ENCODE data around the genes HEXB and POC5.

- RRBS = no CpG with 5 or more reads among the region's 4 CpGs
Measured at GRCh38 chr5:73564657-73564860, 880 bp downstream of the ANKRA2 start.

DNA sequence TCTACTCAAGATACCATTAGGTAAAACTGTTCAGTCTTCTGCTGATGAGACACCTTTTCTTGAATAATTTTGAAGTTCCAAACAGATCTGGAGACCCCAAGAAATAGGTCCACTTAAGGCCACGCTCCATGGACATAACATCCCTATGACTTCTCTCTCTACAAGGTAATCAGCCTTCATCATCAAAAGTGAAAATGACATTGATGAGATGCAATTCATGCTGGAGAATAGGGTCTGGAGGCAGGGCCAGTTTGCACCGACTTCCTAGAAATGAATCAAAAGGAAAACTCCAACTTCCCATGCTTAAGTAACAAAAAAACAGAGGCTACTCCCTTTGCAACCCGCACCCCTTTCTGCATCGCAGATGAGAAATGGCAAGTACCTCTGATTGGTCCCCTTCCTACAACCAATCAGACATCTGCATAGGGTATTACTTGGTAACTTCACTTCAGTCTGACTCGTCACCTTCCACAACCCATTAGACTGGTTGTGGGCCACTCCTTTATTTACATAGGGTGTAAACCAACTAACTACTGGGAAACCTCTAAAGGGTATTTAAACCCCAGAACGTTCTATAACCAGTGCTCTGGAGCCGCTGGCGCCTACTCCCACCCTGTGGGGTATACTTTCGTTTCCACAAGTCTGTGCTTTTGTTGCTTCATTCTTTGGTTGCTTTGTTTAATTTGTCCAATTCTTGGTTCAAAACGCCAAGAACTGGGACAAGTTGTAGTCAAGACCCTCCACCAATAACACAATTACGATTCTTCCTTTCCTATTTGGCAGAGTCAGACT is 477.1 kb downstream of the ARHGEF28 start:
- RRBS = no CpG with 5 or more reads among the region's 11 CpGs

- RRBS = no CpG with 5 or more reads among the region's 8 CpGs
Measured at GRCh38 chr5:74192790-74193242, 447.7 kb downstream of the ENC1 start.

DNA sequence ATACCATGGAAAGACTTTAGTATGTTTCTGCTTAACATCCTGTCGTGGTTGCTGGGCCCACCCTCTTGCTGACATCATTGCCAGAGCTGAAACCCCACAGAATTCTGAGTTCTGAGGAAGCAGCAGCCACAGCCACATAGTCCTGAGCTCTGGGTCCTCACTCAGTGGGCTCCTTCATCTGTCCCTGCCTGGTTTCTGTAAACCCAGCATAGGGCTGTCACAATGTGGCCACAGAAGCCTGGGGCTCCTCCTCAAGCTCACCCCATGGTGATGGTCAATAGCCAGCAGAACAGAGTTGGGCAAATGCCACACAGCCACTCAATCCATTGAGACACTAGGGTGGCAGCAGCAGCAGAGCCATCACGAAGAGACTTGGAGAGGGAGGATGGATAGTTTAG is 441.4 kb downstream of the ENC1 start:
- RRBS = no CpG with 5 or more reads among the region's 2 CpGs

DNA sequence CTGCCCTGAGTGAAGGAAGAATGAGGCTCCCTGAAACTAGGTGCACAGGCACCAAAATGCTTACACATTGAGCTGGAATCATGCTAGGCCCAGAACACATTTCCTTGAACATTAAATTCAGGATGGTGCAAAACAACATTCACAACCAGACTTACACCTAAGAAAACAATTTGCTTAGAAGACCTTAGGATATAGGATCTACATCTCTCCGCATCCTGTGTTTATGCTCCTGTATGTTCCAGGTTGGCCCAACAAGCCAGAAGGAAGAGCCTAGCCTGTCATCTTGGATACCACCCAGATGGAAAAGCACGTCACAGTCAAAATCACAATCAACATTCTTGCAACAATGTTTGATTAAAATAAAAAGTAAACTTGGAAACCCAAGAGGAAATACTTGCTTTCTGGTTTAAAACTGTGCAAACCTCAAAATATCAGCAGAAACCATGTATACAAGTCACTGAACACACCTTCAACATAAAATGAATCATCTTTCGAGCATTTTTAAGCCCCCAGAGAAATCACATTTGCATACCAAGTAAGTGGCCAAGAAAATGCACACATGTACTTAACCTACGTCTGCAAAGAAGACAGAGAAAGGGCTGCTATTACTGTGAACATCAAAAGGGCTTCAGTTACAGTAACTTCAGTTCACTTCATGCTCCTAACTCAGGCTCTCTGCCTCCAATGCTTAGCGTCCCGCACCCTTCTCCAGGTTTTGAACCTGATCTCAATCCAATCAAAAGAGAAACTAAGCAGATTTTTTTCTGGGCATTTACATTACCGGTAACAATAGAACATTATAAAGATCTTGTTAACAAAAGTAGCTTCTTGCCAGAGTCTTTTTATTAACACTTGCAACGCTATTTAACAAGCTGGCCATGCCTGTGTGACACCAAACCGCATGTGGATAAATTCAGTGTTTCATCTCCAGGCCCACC is 1.5 kb downstream of the ENC1 start:
- RRBS = no CpG with 5 or more reads among the region's 9 CpGs

DNA sequence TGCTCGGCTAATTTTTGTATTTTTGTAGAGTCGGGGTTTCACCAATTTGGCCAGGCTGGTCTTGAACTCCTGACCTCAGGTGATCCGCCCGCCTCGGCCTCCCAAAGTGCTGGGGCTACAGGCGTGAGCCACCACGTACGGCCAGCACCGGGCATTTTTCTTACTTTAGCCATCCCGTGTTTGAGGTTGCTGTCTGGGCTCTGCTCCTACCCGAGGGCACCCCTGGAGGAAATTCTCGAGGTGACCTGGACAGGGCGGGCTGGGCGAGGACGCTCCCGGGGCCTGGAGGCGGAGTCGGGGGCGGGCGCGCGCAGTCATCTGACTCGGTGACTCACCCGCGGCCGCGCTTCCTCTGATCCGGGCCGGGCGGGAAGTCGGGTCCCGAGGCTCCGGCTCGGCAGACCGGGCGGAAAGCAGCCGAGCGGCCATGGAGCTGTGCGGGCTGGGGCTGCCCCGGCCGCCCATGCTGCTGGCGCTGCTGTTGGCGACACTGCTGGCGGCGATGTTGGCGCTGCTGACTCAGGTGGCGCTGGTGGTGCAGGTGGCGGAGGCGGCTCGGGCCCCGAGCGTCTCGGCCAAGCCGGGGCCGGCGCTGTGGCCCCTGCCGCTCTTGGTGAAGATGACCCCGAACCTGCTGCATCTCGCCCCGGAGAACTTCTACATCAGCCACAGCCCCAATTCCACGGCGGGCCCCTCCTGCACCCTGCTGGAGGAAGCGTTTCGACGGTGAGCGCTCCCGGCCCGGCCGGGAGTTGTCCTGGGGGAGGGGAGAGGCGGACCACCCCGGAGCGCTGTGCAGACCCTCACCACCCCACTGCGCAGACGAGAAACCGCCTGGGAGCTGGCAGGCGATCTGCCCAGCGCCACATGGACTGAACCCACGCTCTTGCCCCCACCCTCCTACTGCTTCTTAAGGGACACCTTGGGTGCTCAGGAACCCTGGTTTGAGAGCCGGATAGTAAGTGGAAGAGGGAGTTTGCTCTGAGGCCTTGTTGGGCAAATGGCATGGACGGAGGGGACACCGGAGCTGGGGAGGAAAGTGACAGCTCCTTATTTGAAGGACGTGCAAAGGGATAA is at the start of gene HEXB:
Gene HEXB (plus strand): TSS at position 400 of the 1,077 bp plus-strand sequence.
- RRBS = 3% methylated on average over 26 of the region's 82 CpGs

GRCh38 chr5:74935137-74935743 is 69.1 kb upstream of the FAM169A start:
- RRBS = 0% methylated on average over 2 of the region's 9 CpGs

DNA sequence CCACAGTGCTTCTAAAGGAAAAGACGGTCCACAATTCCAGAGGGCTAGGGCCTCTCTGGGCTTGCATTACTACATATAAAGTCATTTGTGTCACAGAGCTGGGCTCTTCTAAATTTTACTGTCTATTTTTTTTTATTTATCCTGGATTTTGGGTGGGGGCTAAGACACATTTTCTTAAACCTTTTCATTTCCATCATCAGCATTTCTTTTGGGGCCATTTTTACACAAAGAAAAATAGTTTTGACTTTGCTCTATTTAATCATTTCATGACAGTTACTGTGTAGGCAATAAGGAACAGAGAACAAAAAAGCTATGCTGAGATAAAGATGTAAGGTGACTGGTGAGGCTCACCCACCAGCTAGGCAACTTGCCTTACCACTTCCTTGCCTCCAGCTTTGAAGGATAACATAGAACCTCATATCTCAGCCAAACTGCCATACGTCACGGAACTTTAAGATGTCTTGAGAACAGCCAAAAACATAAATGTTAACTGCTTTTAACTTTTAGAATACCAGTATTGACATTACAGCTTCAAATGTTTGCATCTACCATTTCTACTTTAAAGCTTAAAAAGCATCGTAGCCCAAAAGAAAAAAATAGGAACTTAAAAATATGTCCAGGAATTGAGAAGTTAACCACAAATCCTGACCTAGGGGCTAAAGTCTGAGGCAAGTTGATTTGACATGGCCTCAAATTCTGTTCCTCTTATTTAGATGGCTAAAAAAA is 7.5 kb upstream of the GCNT4 start:
- RRBS = no CpG with 5 or more reads among the region's 4 CpGs

DNA sequence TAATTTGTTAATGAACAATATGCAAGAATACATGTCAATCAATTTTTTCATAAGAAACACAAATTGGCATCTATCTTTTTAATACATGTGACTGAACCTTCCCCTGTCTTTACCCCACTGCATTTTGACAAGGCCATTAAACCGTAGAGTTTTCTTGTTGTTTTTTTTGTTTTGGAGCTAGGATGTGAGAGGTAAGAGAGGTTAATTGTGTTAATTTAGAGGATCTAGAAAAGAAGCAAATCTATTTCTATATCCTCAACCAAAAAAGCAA is 23.2 kb downstream of the ANKRD31 start:
- RRBS = no CpG with 5 or more reads among the region's 1 CpG

- RRBS = under 1% methylated on average over 9 of the region's 53 CpGs
Measured at GRCh38 chr5:75337425-75338419, 702 bp downstream of the HMGCR start.

DNA sequence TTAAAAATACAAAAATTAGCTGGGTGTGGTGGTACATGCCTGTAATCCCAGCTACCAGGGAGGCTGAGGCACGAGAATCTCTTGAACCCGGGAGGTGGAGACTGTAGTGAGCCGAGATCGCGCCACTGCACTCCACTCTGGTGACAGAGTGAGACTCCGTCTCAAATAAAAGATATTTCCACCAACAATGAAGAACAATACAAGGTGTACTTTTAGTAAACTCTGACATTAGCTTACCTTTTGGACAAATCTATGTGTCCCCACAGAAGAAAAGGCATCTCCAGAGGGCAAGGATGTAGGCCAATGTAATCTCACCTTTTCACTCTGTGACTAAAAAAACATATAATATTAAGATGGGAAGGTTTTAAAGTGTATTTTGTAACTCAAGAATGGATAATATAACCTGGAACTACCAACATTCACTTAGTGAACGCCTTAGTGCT is 63.0 kb downstream of the HMGCR start:
- RRBS = no CpG with 5 or more reads among the region's 7 CpGs

- RRBS = no CpG with 5 or more reads among the region's 15 CpGs
Measured at GRCh38 chr5:75612059-75612551, 852 bp downstream of the ANKDD1B start.

DNA sequence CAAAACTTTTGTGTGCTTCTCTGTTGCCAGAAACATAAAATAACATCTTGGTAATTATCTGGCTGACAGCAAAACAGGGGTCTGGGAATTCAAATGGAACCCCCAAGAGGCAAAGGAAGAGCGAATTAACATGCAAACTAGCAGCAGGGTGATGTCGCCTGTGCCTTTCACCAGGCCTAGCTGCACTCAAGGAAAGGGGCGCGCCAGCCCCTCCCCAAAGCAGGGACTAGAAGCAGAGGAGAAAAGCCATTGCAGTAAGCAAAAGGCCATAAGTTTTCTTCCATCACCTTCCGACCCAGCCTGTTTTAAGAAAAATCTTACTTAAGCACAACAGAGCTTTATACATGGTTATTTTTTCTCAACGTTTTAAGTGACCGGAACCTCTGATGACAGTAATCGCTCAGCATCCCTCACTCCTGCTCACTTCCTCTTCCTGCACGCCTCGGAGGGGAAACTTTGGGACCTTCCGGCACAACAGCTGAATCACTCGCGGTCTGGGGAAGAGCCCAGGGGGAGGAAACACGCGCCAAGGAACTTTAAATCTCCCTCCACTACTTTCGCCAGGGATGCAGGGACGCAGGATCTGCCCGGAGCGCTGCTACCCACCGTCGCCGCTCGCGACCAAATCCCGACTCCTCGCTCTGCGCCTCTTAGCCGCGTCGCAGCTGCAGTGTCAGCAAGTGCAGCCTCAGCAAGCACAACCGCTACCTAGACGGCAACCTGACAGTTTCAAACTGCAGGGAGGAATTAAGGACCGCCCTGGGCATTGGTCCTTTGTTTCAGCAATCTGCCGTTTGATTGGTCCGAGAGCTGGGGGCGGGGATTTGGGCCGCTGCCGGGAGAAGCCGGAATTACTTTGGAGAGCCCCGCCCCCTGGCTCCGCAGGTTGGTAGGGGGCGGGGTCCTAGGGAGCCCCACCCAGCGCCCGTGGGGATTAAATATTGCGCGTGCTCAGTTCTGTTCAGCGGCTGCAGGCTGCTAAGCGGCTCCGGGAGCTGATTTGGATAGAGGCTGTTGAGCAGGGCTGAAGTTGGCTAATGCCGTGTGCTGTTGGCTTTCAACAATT is at the start of gene POC5:
Gene POC5 (minus strand): TSS at position 738 of the 1,066 bp plus-strand sequence.
- RRBS = 10% methylated on average over 7 of the region's 50 CpGs

- RRBS = no CpG with 5 or more reads among the region's 4 CpGs
Measured at GRCh38 chr5:76325694-76326407, 77.2 kb upstream of the IQGAP2 start.

DNA sequence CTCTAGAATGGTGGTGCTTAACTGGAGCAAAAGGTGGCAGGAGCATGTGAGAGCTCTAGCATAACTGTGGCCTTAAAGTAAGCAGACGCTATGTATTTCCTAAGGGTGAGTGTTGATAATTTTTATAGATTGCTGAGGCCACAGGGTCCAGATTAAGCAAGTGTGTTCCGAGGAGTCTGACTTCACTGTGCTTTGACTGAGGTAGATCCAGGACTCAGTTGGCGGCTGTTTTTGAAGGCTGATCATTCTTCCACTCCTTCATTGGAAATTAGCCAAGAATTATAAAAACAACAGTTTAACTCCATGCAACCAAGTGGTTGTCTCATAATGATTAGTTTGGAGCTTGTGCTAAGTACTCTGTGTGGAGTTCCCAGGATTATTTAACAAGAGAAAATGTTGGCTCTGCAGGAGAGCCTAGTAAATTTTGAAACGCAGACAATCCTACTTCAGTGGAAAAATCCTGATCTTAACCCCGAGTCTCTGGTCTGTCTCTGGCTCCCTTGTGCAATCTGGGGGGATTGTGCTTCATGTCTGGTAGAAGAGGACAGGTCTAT is 19.2 kb downstream of the IQGAP2 start:
- RRBS = no CpG with 5 or more reads among the region's 5 CpGs

GRCh38 chr5:76735412-76736011 is 19.6 kb downstream of the F2R start:
- RRBS = no CpG with 5 or more reads among the region's 5 CpGs

- RRBS = no CpG with 5 or more reads among the region's 30 CpGs
Measured at GRCh38 chr5:76954375-76955103, 1.7 kb downstream of the CRHBP start.

GRCh38 chr5:77046241-77046651 is 16.0 kb downstream of the AGGF1 start:
- RRBS = no CpG with 5 or more reads among the region's 5 CpGs